ENCODE results near the gene FTCD.

GRCh38 chr21:45324657-45325168 lies 37.0 kb upstream of the POFUT2 start:
- PRO-cap = no peak

DNA sequence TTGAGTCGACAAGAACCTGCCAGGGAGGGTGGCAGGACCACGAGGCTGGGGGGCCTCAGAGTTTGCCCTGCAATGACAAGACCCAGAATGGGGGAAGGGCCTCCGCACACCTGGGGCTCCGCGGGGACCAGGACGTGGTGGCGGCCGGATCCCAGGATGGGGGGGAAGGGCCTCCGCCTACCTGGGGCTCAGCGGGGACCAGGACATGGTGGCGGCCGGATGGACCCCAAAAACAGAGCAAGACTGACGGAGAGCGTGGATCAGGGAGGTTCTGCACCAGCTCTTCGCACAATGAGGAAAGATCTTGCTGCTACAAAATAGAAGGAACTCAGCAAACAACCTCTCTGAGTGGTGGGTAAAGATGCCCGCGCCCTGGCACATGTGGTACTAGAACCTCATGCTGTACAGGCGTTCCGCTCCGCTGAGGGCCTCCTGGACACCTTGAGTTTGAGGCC lies 53.7 kb upstream of the COL18A1 start:
- PRO-cap = unidirectional peak, minus-strand start at position 221 of the sequence

DNA sequence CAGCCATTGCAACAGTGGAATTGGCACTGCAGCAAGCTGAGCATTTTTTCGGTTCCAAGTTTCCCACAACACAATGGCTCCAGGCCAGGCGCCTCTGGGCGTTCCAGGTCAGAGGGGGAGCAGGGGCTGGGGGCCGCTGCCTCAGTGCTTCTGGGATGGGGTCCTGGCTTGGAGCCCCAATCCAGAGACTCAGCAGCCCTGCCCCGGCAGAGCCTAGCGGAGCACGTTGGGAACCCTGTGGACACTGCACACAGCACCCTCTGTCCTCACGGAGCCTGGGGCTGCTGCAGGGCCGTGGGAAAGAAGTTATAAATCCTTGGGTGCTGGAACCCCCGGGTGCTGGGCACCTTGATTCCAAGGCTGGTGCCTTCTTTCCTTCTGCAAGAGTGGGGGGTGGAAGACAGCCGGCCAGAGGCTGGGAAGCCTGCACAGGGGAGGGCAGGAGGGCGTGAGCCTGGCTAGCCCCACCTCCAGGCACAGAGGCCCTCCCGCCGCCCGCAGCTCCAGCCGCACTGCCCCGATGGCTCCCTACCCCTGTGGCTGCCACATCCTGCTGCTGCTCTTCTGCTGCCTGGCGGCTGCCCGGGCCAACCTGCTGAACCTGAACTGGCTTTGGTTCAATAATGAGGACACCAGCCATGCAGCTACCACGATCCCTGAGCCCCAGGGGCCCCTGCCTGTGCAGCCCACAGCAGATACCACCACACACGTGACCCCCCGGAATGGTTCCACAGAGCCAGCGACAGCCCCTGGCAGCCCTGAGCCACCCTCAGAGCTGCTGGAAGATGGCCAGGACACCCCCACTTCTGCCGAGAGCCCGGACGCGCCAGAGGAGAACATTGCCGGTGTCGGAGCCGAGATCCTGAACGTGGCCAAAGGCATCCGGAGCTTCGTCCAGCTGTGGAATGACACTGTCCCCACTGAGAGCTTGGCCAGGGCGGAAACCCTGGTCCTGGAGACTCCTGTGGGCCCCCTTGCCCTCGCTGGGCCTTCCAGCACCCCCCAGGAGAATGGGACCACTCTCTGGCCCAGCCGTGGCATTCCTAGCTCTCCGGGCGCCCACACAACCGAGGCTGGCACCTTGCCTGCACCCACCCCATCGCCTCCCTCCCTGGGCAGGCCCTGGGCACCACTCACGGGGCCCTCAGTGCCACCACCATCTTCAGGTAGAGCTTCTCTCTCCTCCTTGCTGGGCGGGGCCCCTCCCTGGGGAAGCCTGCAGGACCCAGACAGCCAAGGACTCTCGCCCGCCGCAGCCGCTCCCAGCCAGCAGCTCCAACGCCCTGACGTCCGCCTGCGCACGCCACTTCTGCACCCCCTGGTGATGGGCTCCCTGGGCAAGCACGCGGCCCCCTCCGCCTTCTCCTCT lies 50.5 kb downstream of the COL18A1 start:
- PRO-cap = no peak

GRCh38 chr21:45470841-45472120 lies 66.3 kb downstream of the COL18A1 start:
- PRO-cap = no peak

DNA sequence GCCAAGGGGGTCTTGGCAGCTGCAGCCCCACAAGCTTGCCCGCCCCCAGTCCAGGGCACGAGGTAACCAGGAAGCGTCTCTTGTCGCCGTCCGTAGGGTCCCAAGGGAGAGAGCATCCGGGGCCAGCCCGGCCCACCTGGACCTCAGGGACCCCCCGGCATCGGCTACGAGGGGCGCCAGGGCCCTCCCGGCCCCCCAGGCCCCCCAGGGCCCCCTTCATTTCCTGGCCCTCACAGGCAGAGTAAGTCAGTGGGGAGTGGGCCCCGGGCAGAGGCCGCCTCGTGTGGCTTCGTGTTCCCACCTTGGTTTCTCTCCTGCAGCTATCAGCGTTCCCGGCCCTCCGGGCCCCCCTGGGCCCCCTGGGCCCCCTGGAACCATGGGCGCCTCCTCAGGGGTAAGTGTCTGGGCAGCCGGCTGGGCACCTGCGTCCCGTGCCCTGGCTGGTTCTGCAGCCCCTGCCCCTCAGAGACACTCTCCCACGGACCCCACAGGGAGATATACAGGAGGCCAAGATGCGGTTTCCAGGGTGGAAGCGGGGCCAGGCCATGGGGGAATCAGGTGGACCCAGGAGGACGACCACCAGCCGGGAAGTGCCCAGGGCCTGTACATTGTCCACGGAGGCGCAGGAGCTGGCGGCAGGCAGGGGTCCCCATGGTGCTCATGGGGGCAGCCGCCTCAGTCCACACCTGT lies 37.1 kb downstream of the SLC19A1 start:
- PRO-cap = no peak

- PRO-cap = bidirectional peak, plus-strand start at chr21:45573765, minus-strand start at chr21:45573564
These were observed 31.3 kb upstream of the SLC19A1 start for GRCh38 chr21:45573401-45574009.

GRCh38 chr21:45590080-45591413 lies 48.3 kb upstream of the SLC19A1 start:
- PRO-cap = bidirectional peak, plus-strand start at chr21:45590731, minus-strand start at chr21:45590572

DNA sequence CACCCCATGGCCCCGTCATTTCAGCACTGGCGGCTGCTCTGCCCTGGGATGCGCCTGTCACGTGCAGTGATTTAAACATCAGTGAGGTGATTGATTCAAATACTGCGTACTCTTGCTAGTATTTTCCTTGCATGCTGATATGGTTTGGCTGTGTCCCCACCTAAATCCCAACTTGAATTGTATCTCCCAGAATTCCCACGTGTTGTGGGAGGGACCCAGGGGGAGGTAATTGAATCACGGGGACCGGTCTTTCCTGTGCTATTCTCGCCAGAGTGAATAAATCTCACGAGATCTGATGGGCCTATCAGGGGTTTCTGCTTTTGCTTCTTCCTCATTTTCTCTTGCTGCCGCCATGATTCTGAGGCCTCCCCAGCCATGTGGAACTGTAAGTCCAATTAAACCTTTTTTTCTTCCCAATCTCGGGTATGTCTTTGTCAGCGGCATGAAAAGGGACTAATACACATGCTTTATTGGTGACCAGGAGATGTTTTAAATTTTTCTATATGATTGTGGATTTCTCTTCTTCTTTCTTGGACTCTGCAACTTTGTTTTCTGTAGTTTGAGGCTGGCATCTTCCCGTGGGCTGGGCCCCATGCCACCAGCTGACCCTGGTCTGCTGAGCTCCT lies 50.1 kb upstream of the PCBP3 start:
- PRO-cap = no peak

GRCh38 chr21:45631897-45632441 lies 11.6 kb upstream of the PCBP3 start:
- PRO-cap = no peak

DNA sequence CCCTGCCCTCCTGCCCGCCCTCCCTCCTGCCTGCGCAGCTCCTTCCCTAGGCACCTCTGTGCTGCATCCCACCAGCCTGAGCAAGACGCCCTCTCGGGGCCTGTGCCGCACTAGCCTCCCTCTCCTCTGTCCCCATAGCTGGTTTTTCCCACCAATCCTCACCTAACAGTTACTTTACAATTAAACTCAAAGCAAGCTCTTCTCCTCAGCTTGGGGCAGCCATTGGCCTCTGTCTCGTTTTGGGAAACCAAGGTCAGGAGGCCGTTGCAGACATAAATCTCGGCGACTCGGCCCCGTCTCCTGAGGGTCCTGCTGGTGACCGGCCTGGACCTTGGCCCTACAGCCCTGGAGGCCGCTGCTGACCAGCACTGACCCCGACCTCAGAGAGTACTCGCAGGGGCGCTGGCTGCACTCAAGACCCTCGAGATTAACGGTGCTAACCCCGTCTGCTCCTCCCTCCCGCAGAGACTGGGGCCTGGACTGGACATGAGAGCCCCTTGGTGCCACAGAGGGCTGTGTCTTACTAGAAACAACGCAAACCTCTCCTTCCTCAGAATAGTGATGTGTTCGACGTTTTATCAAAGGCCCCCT lies 22.9 kb downstream of the COL6A1 start:
- PRO-cap = no peak

GRCh38 chr21:46004958-46005161 lies 23.3 kb downstream of the COL6A1 start:
- PRO-cap = no peak

- PRO-cap = no peak
These were observed 24.6 kb downstream of the COL6A1 start for GRCh38 chr21:46006174-46006563.

DNA sequence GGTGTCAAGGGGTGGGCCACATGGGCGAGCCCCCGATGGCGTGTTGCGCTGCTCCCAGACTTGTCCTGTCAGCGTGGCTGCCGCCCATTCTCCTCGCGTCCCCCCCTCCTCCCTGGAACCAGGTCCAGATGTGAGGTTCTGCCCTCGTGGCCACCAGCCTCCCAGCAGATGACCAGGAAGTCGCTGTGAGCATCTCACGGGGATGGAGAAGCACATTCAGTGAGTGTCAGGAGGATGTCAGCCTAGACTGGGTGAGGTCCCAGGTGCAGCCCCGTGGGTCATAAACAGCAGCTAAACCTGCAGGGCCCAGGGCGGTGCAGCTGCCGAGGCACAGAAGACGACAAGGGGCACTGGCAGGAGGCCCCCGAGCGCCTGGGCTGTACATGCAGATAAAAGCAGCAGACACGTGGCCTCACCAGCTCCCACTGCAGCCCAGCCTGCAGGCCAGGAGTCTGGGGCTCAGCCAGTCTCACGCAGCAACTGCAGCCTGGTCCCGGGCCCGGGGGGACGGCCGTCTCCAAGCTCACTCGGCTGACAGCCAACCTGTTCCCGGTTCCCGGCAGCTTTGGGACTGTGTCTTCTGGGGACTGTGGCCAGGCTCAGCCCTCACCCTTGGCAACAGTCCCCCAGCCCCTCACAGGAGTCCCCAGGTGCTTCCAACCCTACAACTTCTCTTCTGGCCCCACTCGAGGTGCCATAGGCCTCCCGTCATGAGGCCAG lies 17.5 kb upstream of the COL6A2 start:
- PRO-cap = no peak

DNA sequence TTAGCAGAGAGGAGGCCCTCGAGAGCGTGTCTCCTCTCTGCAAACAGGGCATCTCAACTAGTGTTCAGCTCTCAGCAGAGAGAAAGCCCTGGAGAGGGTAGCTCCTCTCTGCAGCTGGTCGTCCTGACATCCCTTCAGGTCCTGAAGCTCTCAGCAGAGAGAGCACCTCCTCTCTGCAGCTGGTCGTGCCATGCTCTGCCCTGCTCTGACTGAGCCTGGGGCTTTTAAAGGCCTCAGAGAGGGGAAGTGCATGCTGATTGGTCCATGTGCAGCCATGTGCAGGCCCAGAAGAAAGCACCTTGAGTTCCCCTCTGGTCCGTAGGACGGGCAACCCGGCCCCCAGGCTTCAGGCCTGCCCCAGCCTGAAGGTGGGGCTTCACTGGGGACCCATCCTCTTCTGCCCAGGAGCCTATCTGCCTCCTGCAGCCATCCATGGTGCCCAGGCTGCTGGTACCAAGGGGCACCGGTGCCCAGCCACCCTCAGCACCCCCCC lies 11.2 kb downstream of the COL6A2 start:
- PRO-cap = no peak

DNA sequence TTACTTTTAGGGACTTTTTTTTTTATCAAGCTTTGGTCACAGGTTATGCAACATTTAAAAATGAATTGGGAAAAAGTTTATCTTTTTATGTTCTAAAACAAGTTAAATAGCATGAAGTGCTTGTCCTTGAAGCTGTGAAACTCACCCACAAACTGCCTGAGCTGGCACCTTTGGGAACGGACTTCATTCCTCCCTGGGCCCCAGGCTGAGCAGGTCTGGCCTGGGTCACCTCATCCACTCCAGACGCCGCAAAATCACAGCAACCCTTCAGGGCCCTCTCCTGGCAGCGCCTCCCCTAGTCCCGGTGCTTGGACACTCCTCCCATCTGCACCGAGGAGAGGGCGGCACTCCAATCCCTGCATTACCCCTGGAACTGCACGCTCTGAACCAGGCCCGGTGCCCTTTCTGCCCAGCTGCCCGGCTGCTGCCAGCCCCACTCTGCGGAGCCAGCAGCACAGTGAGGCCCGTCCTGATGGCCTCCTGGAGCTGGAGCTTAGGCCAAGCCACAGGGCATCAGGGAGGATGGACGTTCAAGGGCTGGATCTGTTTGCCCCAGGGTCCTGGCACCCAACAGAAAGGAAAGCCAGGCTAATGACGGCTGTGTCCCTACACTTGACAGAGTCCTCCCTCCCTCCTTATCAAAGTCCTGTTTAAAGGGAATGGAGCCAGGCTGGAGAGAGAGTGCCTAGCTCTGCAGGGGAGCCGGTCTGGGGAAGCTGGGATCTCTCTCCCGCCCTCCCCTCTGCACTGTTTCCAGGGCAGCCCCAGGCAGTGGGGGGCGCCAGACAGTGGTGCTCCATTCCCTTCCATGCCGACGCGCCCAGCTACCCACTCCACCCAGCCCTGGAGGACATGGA lies 12.6 kb downstream of the COL6A2 start:
- PRO-cap = no peak

GRCh38 chr21:46125596-46126164 lies 27.8 kb downstream of the COL6A2 start:
- PRO-cap = no peak

GRCh38 chr21:46128007-46128908 lies 27.1 kb downstream of the FTCD start:
- PRO-cap = no peak

DNA sequence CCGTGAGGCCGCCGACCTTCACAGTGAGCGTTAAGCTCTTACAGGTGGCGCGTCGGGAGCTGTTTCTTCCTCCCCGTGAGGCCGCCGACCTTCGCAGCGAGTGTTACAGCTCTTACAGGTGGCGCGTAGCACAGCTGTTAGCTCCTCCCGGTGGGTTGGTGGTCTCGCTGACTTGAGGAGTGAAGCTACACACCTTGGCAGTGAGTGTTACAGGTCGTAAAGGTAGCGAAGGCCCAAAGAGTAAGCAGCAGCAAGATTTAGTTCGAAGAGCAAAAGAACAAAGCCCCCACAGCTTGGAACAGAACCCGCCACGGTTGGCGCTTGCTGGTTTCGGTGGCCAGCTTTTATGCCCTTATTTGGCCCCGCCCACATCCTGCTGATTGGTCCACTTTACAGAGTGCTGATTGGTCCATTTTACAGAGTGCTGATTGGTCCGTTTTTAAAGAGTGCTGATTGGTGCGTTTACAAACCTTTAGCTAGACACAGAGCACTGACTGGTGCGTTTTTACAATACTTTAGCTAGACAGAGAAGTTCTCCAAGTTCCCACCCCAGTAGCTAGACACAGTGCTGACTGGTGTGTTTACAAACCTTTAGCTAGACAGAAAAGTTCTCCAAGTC lies 12.9 kb downstream of the FTCD start:
- PRO-cap = no peak

DNA sequence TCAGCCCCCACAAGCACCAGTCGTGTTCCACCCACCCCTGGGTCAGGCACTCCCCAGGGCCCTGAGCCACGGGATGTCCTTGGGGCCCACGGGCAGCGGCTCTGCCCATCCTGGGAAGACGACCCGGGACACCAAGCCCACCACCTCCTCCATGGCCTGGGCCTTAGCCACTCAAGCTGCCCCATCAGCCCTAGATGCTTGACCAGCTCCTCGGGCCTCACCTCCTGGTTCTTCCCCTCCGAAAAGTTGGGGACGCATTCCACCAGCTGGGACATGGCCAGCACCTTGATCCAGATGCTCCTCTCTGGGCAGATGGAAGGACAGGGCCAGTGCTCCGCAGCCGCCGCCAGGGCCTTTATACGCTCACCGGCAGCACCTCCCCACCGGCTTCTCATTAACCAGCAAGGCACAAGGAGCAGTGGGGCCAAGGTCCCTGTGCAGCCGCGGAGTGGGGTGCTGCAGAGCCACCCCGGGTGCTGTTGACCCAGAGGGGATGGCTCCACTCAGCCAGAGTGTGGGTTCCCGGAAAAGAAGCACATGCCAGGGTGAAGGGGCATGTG lies at the start of gene FTCD:
Gene FTCD, minus strand, starts transcription at position 331 of the 560 bp plus-strand sequence.
- PRO-cap = no peak

GRCh38 chr21:46155809-46156213 lies 432 bp upstream of the FTCD start:
- PRO-cap = no peak